PC-3 (cell line): ENCODE measurements around the gene GNA13.

DNA sequence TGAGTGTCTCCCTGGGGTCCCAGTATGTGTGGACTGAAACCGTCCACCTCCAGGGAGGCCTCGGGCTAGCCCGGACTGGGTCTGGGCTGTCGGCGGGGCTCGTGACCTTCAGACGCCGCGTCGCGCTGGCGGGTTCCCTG lies 211 bp downstream of the CEP95 start:
- RAMPAGE, long total RNA = no peak

DNA sequence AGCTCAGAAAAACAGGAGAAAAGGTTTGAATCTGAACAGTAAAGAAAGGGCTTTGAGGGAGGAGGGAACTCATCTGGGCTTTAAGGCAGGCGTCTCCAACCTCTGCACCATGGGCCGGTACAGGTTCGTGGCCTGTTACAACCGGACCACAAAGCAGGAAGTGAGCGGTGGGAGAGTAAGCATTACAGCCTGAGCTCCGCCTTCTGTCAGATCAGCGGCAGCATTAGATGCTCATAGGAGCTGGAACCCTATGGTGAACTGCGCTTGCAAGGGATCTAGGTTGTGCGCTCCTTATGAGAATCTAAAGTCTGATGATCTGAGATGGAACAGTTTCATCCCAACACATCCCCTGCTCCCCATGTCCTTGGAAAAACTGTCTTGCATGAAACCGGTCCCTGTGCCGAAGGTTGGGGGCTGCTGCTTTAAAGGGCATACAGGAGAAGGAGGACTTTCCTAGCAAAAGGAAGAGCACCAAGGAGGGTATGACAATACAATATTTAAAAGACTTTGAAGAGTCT lies 62.7 kb downstream of the SMURF2 start:
- RAMPAGE, long total RNA = no peak

DNA sequence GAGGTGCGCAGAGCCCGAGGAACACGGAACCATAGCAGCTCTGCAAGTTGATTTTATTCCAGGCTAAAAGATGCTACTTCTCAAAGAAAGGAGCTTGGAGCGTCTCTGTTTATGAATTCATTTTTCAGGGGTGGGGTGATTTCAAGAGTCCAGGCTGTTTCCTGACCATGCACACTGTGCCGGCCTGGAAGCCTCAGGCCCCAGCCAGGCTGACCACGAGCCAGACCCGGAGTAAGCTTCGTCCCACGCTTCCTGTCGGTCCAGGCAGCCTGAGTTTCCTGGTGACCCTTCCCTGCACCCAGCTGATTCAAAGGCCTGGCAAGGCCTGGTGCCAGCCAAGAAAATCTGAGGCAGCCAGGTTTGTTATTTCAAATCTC lies 62.1 kb upstream of the SMURF2 start:
- RAMPAGE, long total RNA = no peak

GRCh38 chr17:64779325-64780029 lies 117.4 kb upstream of the SMURF2 start:
- RAMPAGE, long total RNA = no peak

GRCh38 chr17:65029185-65029500 lies 27.4 kb downstream of the GNA13 start:
- RAMPAGE, long total RNA = no peak

DNA sequence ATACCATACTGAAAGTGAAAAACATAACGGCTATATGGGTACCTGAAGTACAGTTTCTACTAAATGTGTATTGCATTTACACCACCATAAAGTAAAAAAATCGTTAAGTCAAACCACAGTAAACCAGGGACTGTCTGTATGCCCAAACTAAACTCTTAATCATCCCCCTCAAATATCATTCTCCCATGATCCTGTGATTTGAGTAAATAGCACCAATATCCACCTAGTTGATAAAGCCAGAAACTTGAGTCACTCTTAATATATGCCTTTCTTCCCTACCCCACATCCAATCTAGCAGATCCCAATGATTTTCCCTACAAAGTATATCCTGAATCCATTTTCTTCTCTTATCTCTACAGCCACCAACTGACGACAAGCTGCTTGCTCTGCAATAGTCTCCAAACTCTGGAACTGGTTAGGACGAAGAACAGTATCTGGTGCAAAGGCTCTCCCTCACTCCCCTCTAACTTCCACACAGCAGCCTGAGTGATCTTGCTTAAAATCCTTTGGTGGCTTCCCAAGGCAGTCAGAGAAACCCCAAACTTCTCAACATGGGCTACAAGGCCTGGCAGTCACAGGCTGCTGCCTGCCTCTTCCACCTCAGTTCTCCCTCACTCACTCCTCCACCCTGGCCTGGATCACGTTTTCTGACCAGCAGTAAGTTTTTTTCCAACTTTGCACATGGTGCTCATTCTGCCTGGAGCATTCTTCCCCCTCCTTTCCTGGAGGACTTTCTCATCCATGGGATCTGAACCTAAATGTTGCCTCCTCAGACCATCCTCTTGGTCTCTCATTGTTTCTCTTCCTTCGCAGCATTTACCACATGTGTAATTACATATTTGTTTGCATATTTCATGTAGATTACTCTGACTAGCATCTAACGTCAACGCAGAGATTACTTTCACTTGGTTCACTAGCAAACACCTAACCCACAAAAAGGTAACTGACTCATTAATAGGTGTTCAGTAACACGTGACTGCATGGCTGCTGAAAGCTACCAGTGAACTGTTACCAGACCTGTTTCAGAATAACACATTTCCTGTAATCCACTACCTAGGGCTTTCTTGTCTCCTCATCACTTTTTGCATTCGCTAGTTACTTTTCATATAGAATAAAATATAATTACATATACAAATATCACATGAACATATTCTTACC lies 17.3 kb downstream of the GNA13 start:
- RAMPAGE, long total RNA = no peak

GRCh38 chr17:65040374-65041196 lies 16.0 kb downstream of the GNA13 start:
- RAMPAGE, long total RNA = no peak

- RAMPAGE, long total RNA = no peak
Observed at GRCh38 chr17:65055346-65055695, 1.2 kb downstream of the GNA13 start.

DNA sequence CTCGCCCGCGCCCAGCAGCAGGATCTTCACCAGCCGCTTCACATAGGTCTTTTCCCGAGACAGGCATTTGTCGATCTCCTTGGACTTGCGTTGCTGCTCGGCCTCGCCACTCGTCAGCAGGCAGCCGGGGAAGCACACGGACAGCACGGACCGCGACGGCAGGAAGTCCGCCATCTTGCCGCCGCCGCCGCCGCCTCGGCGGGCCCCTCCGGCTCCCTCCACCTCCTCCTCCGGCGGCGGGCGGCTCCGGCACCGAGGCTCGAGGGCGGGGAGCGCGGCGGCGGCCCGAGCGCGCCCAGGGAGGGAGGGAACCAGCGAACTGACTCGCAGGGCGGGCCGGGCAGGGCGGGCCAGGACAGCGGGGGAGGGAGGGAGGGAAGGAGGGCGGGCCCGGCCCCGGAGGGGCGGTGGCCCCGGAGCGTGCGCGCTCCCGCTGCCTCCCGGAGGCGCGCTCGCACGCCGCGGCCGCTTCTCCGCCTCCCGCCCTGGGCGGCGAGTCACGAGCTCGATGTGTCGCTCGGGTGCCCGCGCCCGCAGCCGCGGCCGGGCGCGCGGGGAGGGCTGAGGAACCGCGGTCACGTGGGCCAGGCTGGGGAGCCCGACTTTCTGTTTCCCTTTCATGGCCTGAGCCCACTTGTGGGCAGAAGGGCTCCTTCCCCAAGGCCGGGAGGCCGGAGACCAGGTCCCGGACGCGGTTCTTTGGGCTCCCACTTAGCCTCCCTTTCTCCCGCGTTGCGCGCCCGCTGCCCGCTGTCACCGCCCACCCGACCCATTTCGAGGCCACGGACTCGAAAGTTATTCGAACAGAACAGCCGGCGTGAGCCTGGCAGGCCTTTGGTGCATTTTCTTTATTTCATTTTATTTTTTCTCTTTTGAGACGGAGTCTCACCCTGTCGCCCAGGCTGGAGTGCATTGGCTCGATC lies at the start of gene GNA13:
Gene GNA13, minus strand, starts transcription at position 321 of the 923 bp plus-strand sequence.
- RAMPAGE, long total RNA = no peak

- RAMPAGE, long total RNA = no peak
Observed at GRCh38 chr17:65072593-65072965, 16.0 kb upstream of the GNA13 start.

DNA sequence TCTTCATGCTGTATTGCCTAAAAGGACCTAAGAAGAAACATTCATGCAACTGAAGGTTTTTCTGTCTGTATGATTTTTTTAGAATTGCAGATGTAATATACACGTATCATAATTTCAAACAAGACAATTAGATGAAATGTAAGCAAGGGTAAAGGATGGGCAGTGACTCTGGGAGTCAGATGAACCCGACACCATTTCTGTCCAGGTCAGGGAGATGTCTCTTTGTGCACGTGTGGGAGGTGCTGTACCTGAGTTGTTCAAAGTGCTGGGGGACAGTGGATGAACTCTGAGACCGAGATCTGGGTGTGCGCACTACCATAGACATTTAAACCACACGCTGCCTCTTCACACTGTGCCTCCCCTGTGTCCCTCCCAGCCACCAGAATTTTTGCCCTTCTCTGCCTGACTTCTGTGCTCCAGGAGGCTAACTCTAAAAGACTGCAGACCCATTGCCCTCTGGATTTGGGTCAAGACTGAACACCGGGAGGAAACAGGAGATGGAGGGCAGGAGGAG lies 5.9 kb upstream of the RGS9 start:
- RAMPAGE, long total RNA = no peak

- RAMPAGE, long total RNA = no peak
Observed at GRCh38 chr17:65164164-65164780, 27.1 kb downstream of the RGS9 start.

- RAMPAGE, long total RNA = no peak
Observed at GRCh38 chr17:65360958-65361350, 200.5 kb downstream of the AXIN2 start.

DNA sequence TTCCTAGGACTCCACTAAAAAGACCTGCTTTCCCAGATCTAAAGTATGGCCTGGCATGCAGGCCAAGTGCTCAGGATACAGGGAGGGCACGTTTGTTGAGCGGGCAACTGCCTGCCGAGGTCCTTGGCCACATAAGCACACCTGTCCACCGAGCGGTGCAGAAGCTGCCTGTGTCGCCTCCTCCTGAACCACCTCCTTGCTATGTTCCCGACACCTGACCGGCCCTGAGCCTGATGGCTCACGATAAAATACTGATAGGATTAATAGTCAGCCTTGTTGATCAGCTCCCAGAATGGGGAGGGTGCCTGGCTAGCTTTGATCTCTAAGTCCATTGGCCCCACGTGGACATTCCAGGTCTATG lies 33.7 kb downstream of the AXIN2 start:
- RAMPAGE, long total RNA = no peak

DNA sequence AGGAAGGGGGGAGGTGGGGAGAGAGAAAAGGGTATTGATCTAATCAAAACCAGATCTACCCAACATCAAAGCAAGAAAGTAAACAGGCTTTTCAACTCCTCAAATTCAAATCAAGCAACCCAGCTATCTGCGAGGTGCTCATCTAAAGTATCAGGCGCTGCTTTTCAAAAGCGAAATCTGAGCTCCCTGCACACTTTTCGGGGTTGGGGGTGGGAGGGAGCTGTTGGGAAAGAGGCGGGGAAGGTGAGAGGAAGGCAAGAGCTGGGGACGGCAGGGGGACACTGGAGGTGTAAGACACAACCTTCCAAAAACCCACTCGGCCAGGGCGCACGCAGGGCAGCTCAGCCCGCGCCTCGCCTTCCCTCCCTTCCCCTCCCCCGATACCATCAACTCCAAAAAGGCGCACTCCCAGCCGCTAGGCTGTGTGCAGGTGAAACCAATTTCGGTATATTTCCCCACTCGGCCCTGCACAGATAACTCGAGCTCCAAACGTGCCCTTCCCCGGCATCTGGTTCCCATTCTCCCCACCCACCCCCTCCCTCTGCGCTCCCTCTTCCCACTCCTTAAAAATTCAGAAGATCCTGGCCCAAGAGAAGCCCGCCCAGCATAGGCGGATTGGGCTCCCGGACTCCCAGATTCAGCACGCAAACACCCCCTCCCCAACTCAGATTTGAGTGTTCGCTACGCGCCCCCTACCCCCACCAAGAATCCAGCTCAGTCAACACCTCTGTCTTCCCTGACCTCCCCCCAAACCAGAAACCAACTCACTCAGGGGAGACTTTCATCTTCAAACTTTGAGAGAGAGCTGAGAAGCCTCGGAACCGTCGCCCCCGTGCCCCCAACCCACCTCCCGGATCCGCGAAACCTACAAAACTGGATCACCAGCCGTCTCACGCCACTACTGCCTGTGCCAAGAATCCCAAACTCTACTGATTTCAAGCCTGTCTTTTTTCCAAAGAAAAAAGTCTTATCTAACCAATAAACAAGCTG lies 2.4 kb downstream of the AXIN2 start:
- RAMPAGE, long total RNA = no peak

DNA sequence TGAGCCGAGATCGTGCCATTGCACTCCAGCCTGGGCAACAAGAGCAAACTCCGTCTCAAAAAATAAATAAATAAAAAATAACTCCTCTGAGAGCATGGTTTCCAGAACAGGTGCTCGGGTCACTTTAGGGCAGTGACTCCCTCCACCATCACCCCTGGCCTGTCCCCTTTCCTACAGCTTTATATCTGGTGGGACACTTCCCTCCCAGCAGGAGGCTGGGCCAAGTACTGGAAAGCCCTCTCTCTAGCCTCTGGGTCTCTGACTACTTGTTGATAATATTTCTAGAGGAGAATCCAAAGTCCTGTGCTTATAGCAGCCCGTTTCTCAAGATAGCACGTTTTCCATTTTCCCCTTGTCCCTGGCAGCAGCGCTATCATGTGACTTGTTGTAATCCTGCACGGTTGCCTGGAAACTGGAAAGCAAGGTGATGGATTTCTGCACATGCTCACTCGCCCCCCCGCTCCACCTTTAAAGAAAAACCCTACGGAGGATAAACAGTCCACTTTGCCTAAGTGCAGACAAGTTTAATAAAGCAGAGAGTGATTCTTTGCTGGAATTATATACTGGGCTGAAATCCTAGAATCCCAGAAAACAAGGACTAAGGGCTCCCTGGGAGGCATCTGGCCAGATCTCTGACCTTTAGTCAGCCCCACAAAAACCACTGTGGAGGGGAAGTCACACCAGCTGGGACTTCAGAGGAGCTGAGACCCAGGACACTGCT lies 3.4 kb upstream of the AXIN2 start:
- RAMPAGE, long total RNA = no peak

DNA sequence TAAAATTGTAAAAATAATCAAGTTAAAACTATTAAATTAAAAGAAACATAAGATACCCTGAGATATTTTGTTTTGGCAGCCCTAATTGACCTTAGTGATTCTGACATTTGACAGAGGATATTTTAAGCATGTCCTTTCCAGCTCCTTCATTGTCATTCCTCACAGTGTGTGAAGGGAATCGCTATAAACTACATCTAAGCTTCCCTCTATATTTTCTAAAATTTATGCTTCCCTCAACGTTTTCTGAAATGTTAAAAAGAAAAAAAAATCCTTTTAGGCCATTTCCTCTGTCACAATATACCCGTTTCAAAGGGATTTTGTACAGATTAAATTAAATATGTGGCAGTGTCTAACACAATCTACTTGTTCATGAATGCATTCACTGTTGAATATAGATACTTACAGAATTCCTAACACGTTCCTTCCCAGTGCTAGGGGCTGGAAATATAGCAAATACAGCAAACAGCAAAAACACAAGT lies 20.1 kb downstream of the CEP112 start:
- RAMPAGE, long total RNA = no peak

- RAMPAGE, long total RNA = no peak
Observed at GRCh38 chr17:66309587-66310095, 7.2 kb downstream of the PRKCA start.

DNA sequence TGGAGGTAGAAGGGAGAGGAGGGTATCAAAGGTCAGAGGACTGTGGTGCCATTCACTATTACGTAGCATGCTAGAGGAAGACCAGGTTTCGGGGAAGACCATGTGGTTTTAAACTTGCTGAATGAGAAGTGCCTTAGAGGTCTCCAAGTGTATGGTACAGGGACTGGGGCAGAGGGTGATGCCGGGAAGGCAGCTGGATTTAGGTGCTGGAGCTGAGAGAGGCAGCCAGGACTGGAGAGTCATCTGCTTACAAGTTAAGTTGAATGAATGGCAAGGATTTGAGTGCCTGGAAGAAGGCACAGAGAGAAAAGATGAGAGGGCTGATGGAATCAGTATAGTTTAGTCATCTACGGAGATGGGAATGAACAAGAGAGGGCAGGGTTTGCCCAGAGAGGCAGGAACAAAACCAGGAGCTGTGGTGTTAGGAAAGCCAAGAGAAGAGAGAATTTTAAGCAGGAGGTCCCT lies 26.8 kb downstream of the PRKCA start:
- RAMPAGE, long total RNA = no peak

- RAMPAGE, long total RNA = no peak
Observed at GRCh38 chr17:66331046-66331595, 28.7 kb downstream of the PRKCA start.